Left ventricle myocardium (tissue), 1 donor: ENCODE measurements around the genes HSPA14, SUV39H2, DCLRE1C and C1QL3.

DNA sequence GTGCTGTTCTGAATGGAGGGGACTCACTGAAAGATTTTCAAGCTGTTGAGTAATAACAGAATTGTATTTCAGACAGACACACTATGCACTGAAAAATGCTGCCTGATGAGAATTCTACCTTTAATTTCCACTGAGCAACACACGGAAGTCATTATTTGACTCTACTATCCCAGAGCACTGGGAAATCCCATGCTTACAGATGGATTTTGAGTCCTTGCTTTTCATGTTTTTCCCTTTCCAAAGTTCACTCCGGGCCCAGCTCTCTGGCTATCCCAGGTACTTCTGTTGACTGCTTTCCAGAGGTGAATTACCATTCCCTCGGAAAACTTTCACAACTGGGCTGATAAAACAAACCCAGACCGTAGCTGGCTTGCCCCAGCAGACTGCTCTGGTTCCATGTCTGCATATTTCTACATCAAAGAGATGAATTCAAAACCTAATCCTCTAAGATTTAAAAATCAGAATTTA is 205.0 kb upstream of the FRMD4A start:
- PRO-cap = no peak

DNA sequence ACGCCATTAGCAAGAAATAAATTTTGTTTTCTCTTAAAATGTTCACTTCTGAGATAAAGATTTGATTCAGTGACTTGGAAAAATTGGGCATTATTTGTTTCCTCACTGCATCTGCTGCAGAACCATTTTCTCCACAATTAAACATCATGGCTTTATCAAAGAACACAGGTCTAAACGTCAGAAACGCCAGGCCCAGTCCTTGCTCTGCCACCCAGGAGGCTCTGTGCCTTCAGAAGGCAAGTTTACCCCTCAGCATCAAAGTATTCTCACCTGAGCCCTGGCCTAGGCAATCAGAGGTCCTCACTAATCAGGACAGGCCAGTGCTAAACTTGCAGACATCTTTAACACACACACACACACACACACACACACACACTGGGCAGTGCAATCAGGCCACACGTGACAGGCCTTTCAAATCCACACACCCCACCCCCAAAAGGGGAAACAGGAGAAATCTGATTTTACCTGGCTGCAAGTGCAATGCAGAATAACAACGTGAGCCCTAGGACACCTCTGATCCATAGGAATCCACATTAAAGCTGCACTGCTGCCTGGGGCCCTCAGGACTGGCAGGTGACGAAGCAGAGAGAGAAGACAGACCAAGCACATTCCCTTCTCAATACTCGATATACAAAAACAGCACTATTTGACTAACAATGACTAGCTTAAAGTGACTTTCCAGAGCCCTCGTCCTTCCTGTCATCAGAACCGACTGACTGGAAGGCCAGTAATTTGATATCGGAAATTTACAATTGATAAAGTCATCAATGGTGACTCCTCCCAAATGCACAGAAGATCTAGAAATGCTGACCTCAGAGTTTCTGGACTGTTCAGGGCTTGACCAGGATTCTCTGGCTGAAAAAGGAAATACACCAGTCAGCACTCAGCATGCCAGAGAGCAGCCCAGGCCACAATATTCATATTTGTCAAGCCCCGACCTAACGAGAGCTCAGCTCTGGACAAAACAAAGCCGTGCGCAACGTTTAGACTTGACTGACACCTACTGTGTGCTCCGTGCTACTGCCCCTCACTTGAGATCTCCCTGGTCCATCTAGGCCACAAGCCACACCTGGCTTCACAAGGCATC is 218.8 kb downstream of the FAM107B start:
- PRO-cap = no peak

GRCh38 chr10:14578184-14579167 is 196.2 kb downstream of the FAM107B start:
- PRO-cap = no peak

DNA sequence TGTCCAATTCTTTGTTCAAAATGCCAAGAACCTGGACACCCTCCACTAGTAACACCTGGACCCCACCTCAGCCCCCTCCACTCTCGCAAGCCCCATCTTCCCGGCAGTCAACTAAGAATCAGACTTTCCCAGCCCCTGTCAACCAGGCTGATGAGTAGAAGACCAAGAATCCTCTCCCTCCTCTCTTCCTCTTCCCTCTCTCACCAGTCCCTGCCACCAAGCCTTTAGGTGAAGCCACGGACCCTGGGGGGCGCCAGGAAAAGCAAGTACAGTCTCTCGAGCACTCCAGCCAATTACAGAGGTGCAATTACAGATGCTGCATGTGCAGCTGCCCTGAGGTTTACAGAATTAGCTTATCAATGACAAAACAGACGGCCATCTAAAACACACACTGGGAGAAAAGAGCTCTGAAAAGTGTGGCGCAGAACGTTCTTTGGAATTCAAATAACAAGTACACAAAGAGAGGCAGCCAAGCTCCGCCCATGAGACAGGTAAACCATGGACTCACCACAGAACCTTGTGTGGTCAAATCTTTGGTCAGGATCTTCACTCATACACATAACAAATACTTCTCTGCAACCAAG is 189.4 kb downstream of the FAM107B start:
- PRO-cap = no peak

DNA sequence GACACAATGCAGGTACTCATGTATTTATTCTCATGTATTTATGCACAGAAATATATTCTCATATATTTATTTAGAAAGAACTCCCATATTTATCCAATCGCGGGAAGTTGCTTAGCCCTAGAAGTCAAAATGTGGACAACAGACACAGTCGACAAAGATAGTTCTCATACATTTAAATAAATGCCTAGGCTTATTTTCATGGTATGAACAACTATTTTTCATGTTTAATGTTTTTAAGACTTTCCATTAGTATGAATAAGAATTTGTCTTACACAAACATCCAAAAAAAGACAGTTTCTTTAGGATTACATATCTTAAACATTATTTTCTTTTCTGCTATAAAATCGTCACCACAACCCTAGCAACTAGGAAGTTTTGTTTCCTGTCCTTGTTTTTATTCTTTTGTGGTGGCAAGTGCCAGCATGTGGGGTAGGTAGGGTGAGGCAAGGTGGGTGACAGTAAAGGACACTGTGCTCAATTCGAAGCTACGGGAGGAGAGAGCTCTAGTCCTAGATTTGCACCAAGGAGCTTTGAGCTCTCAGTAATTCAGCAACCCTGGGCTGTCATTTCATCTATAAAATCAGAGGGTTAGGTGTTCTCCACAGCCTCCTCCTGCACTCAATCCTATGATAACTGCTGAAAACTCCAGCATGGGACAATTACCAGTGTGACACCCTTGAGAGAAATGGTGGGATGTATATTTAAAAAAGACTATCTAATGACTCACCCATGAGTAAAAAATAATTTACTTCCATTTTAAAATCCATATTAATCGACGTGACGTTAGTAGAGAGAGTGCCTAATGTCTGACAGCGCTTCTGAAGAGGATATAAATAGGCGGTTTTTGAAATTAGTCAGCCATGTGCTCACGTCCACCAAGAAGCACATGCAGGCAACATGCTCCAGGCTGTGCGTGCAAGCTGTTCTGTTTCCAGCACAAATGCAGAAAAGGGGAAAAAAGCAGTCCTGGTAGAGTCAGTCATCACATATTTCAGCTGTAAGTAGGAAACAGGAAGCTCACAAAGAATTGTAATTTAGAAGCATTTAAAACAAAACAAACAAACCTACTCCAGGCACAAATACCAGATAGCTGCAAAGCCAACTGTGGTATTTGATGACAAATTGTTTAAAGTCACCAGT is 187.0 kb downstream of the FAM107B start:
- PRO-cap = no peak

GRCh38 chr10:14595558-14596623 is 178.8 kb downstream of the FAM107B start:
- PRO-cap = no peak

DNA sequence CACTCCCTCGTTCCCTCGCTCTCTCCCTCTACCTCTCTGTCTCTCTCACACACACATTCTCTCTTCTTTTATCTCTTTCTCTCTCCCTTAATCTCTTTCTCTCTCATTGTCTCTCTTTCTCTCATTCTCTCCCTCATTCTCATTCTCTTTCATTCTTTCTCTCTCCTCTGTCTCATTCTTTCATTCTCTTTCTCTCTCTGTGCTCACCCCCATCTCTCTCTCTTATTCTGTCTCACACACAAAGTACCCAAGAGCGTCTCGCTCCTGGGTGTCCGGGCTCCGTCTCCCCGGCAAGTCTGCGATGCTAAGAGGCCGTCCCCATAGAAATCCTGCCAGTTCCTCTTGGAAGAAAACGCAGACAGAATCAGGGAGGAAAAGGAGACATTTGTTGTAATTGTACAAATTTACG is 170.0 kb downstream of the FAM107B start:
- PRO-cap = no peak

DNA sequence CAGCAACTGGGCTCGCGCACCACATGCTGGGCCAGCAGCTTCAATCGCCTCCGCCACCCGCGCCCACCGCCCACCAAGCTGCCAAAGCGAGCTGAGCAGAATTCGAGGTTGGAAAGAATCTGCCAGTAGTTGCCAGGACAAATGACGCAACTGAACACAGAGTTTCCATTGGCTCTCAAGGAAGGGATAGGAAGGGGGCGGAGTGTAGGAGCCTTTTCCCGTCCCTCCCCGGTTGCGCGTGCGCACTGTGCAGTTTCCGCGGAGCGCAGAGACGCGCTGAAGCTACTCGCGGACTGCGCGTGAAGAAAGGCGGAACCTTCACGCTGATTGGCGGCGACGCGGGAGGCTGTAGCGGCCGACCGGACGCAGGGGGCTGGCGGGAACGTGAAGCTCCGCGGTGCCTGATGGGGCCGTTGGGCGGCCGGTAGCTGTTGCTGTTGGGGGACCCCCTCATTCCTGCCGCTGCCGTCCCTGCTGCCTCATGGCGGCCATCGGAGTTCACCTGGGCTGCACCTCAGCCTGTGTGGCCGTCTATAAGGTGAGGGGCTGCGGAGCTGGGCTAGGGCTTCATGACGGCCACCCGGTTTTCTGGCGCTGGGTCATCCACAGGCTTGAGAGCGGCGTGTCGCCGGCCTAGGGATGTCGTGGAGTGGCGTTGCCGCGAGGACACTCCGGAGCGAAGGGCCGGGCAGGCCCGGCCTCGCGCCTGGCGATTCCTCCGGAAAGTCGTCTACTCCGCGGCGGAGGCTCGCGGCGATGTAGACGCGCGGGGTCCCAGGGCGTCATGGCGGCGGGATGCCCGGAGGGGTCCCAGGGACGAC is at the start of gene HSPA14:
Gene HSPA14 (plus strand): TSS at position 385 of the 821 bp plus-strand sequence.
- PRO-cap = bidirectional peak, plus-strand start at position 395 of the sequence, minus-strand start at position 80 of the sequence

DNA sequence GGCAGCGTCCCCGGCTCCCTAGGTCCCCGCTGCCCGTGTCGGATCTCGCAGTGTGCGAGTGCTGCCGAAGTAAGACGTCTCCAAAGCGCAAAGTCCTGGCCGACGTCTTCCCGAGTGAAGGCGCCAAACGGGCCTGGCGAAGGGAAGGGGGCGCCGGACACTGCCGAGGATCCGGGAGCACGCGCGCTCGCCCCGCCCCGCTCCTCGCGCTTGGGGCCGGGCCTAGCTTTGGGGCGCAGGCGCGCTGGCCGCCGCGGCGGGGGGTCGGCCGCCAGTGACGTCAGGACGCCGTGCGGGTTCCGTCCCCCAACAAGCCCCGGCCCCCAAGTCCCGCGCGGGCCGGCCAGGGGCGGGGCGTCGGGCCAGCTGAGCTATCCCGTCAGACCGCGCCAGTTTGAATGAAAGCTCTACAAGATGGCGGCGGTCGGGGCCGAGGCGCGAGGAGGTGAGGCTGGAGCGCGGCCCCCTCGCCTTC is at the start of gene SUV39H2:
Gene SUV39H2 (plus strand): TSS at position 392 of the 475 bp plus-strand sequence.
- PRO-cap = bidirectional peak, plus-strand start at position 402 of the sequence, minus-strand start at position 162 of the sequence

DNA sequence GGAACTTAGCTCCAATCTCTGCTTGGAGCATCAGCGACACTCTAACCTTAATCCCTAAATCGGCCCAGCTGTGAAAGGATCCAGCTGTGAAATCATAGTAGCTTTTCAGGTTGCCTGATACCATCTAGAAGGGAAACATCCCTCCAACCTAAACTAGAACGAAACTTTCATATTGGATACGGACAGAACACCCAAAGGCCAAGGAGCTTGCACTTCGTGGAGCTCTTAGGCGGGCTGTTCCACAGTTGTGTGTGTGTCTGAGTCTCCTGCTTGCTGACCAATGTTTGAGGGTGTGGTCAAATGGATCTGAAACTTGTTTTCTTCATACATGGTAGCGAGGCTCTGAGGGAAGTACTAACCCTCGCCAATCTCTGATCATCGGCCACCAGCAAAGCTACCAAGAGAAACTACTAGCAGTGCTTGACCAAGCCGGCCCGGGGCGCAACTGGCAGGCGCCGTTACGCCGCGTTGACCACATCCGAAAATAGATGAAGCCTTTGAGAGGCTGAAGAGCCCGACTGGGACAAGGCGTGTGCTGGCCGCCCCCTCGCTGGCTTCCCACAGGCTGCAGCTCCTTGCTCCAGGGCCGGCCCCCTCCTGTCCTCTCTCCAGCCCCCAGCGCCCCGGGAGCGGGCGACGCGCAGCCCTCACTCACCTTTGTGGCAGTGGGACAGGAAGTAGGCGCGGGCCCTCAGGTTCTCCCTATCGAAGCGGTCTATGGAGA is 487 bp downstream of the DCLRE1C start:
- PRO-cap = no peak

DNA sequence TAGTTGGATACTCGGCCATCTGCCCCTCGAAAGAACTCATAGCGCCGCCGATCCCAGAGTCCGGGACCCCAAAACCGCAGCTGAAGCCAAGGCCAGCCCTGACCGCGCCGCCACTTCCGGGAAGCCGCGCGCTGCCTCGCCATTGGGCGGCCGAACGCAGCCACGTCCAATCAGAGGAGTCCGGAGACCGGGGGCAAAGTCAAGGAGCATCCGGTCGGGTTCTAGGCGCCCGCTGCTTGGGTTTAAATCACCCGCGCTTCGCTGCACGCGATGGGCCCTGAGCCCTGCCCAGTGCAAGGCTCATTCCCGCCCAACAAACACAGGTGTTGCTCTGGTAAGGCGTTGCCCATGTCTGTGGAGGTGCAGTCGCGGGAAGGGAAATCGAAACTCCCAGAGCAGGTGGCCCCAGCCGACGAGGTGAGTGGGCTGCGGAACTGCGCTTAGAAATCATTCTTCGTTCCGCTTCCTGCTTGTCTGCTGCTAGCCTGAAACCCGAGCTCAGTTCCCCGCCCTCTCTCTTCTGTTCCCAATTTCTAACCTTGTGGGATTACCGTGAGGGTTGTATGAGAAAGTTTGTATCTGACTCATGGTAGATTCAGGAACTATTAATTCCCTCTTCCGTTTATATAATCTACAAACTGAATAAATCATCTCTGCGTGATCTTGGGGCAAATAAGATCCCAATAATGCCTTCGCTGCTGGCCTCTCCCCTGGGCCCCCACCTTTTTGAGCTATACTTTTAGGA is at the start of gene DCLRE1C:
Gene DCLRE1C (minus strand): TSS at position 126 of the 745 bp plus-strand sequence.
- PRO-cap = bidirectional peak, plus-strand start at position 196 of the sequence, minus-strand start at position 116 of the sequence

- PRO-cap = no peak
Observed at GRCh38 chr10:15083843-15084466, 4.6 kb downstream of the ACBD7 start.

DNA sequence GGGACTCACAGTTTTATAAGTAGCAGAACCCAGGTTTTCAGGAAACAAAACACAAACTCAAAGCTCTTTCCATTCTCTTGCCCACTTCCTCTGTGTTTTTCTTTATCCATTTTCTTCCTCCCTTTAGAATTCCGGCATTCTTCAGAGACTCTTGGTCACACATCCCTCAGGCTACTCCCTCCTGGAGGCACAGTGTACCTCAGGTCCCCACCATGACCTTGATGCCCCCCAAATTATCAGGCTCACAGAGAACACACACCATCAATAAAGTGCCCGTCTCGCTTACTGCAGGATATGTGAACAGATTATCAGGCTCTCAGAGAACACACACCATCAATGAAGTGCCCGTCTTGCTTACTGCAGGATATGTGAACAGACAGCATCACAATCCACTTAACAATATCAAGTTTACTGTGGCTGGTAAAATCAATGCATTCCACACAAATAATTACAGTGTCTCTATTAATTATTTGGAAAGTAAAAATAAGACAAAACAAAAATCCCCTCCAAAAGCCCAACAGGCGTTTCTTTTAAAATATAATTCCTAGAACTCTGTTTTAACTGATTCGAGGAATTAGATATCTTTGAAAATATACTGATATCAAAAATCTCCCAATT is 77.5 kb upstream of the NMT2 start:
- PRO-cap = no peak

- PRO-cap = no peak
Observed at GRCh38 chr10:15529002-15529331, 157.9 kb upstream of the FAM171A1 start.

DNA sequence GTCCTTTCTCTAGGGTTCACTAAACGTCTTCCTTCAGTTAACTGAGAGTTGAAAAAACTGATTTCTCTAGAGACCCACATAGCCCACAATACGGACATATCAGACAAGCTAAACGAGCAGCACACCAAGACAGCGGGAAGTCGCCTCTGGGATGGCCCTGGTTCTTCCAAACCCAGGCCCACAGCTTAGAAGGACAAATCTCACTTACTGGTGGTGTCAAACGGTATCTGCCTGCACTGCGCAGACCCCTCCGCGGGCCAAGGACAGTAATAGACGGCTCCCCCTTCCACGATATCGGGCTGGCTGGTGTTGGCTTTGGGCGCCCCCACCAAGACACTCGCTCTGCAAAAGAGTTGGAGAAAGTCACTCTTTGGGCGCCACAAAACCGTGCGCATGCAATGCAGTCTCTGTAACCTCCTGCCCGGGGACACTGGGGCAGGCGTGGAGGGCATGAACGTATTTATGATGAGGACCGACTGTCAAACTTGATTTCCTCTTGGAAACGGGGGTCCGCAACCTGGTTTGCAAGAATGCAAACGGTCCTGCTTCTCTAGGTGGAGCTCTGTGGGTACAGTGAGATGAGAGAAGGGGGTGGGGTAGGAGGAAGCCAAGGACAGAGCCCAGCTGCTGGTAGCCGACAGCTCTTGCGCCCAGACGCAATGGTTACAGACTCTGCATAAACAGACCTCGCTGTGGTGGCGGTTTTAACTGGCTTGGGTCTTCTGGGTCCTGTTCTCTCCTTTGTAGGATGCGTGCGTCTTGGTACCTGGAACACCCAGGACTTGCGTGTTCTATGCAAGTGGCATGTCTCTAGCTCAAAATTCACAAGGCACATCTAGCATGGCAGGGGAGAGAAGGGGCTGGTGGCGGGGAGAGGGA is 925 bp downstream of the ITGA8 start:
- PRO-cap = no peak

DNA sequence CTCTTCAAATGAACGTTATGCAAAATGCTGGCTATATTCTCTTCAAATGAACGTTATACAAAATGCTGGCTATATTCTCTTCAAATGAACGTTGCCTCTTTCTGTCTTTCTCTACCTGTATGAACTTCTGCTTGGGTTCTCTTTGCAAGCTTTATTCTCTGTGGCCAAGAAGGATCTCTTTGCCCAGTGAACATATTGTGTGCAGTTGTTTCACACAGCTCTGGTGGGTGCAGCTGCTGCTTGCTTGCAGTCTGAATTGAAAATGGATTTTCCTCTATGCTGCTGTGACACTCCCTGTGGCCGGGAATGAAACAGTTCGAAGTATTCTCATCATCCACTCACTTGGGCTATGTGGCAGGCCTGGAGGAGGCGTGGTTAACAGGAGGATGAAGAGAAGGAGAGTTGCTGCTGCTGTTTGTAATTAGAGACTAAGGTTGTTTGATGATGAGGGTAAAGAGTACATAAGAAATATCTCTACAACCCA is 28.4 kb upstream of the ITGA8 start:
- PRO-cap = no peak

DNA sequence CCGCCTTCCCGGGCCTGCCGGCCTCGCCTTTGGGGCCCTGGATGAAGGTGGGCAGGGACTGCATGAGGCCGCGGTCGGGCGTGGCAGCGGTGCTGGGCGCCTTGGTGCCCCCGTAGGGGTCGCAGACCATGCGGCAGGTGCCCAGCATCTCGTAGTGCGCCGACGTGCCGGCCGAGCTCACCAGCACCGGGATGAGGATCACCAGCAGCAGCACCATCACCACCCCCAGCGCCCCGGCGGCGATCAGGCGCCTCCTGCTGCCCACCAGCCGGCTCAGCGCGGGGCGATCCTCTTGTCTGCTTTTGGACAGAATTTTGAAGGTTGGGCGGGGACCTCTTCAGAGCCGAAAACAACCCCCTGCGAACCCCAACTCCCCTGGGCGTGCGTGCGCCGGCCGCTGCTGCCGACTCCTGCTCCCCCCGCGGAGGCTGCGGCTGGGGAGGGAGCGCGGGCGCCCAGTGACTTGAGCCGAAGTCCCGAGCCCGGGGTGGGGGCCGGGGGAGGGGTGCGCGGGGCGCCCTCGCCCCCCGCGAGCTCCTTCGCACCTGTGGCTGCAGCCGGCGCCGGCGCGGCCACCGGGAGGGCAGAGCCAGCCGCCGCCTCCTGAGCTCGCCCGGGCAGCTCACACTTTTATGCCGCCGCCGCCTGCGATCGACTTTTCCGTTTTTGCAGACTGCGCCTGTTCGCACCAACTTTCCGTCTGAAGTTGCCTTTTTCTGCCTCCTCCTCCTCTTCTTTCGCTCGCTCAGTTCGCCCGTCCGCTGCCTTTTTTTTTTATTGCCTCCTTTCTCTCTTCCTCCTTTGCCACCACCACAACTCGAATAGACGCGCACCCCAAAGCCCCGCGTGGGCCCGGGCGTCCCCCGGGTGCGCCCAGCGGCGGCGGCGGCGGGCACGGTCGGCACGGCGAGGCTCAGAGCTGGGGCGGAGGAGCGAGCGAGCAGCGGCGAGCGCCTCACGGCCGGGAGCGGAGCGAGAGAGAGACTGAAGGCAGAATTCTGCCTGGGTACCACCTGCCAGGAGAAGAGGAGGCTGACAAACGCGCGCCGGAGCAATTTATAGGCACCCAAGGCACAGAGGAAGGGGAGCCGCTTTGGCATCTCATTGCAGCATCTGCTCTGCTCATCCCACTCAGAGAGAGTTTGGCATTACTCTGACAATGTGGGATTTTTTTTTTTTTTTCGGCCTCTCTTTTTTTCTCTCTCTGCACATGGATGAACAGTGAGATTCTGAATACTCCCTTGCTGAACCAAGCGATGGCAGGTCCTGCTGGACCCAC is at the start of gene C1QL3:
Gene C1QL3 (minus strand): TSS at position 1,031 of the 1,279 bp plus-strand sequence.
- PRO-cap = no peak

DNA sequence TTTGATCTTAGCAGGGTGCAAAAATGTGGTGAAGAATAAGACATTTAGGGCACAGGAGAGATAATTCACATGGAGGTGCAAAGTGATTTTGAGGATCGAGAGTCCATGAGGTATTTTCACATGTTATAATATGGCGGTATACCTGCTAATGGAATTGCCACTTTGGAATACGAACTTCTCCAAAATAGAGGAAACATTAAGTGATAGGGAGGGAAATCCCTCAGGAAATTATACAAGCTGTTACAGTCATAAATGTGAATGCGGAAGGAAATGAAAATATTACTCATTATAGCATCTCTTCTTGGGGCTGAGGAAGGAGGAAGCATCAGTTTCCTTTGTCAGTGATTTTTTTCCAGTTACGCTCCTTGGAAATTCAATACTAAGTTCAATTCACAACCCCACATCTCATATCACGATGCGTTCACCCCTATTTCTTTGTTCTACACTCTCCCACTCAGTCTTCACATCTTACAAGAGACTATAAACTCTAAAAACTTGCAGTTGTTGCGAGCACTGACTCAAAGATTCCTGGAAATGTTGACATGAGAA is 149.7 kb upstream of the RSU1 start:
- PRO-cap = no peak

- PRO-cap = no peak
Observed at GRCh38 chr10:17022448-17023255, 107.0 kb downstream of the CUBN start.

- PRO-cap = no peak
Observed at GRCh38 chr10:17074496-17074797, 55.2 kb downstream of the CUBN start.